Measurements from ENCODE around the genes ARPC5, APOBEC4 and C1orf21.

GRCh38 chr1:182843081-182843565 is 4.0 kb downstream of the DHX9 start:
- PRO-cap, result no peak

GRCh38 chr1:182953371-182953788 is 414 bp upstream of the SHCBP1L start:
- PRO-cap, result no peak

- PRO-cap, result bidirectional peak, plus-strand start at chr1:183023278, minus-strand start at chr1:183023025
Measured at GRCh38 chr1:183022904-183023125, 405 bp upstream of the LAMC1 start.

DNA sequence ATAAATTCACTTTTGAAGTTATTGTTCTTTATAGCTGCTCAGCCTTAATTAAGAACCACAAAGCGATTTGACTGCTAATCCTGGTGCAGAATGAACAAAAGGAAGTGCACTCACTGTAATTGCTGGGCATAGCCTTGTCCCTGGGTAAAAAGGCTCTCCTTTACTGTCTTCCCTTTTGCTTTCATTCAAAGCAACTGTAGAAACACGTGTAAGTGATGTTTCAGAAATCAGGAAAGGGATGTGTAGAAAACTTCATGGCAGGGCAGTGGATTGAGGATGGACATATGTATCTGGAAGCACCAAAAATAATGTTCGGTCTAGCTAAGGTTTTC is 1.4 kb downstream of the LAMC1 start:
- PRO-cap, result no peak

DNA sequence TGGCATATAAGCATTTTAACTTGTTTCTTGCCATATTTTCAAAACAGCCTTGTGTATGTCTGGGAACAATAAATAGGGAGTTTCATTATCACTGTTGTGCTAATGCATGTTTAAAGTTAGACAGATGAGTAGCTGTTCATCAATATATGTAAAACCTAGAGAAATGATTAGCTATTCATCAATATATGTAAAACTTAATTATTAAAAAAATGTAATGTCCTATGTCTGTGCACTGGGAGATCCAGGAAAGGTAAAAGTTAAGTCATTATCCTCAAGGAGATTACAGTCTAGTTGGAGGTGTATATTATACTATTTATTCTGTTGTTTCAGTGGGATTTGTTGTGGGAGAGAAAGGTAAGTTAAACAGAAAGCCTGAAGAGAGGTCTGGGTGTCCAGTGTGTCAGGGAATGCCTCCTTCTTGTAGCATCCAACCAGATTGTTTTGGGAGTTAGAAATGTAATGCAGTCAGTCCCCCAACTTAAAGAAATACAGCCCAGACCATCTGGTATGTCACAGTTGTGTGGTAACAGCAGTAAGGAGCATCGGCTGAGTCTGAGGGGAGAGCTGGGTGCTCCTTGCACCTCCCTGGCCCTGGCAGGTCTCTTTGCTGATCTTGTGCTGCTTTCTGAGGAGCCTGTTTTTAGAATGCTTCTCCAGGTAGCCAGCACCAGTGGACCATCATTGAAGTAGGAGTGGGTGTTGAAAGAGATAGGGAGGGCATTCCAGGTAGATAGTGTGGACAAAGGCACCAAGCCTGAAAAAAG is 46.2 kb downstream of the LAMC1 start:
- PRO-cap, result no peak

GRCh38 chr1:183137611-183138071 is 48.4 kb upstream of the LAMC2 start:
- PRO-cap, result no peak

DNA sequence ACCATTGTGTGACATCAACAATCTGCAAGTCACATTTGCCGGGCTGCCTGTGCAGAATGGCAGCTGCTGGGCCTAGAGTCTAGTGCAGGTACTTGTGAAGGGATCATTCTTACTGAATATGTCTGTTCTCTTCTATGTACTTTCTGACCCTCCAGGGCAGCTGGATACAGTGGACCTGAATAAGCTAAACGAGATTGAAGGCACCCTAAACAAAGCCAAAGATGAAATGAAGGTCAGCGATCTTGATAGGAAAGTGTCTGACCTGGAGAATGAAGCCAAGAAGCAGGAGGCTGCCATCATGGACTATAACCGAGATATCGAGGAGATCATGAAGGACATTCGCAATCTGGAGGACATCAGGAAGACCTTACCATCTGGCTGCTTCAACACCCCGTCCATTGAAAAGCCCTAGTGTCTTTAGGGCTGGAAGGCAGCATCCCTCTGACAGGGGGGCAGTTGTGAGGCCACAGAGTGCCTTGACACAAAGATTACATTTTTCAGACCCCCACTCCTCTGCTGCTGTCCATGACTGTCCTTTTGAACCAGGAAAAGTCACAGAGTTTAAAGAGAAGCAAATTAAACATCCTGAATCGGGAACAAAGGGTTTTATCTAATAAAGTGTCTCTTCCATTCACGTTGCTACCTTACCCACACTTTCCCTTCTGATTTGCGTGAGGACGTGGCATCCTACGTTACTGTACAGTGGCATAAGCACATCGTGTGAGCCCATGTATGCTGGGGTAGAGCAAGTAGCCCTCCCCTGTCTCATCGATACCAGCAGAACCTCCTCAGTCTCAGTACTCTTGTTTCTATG is 43.5 kb upstream of the LAMC2 start:
- PRO-cap, result no peak

DNA sequence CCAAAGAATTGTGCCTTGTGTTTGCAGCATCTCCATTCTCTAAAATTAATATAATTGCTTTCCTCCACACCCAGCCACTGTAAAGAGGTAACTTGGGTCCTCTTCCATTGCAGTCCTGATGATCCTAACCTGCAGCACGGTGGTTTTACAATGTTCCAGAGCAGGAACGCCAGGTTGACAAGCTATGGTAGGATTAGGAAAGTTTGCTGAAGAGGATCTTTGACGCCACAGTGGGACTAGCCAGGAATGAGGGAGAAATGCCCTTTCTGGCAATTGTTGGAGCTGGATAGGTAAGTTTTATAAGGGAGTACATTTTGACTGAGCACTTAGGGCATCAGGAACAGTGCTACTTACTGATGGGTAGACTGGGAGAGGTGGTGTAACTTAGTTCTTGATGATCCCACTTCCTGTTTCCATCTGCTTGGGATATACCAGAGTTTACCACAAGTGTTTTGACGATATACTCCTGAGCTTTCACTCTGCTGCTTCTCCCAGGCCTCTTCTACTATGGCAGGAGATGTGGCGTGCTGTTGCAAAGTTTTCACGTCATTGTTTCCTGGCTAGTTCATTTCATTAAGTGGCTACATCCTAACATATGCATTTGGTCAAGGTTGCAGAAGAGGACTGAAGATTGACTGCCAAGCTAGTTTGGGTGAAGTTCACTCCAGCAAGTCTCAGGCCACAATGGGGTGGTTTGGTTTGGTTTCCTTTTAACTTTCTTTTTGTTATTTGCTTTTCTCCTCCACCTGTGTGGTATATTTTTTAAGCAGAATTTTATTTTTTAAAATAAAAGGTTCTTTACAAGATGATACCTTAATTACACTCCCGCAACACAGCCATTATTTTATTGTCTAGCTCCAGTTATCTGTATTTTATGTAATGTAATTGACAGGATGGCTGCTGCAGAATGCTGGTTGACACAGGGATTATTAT is 41.3 kb upstream of the LAMC2 start:
- PRO-cap, result no peak

GRCh38 chr1:183200358-183200785 is 14.3 kb downstream of the LAMC2 start:
- PRO-cap, result no peak

DNA sequence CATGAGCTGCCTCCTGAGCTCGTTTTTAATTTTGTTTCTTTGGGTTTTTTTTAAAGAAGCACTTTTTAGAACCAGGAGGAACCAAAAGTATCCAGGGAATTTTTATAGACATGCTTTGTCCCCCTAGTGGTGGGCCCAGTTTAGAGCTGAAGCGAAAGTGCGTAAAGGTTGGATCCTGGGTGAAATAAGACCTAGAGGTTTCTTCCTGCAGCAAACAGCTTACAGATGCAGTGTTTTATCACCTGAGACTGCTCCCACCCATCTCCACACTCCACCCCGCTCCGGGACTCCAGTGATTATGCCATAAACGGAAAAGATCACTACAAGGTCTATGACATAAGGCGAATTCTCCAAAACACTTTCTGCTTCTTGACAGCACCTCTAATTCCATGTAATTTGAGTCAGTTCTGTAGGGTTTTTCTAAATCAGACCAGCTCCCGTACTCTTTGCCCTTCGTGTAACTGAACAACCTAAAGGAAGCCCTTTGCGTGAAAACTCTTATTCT is 49.0 kb downstream of the LAMC2 start:
- PRO-cap, result no peak

DNA sequence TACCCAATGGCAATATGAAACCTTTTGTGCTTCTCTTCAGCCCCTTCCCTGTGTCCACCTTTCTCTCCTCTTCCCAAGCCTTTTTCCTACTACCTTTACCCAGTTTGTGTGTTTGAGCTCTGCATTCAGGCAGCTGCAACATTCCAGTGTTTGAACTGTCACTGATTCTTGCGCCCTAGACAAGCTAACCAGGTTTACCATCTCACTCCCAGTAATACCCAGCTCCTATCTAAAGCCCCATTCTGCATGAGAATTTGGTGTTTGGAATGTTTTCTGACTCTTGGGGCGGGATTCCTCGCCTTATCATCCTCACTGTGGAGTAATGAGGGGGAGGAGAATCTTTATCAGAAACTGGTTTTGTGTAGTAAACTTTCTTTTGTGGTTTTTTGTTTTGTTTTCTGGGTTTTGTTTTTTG is 36.5 kb downstream of the NCF2 start:
- PRO-cap, result no peak

- PRO-cap, result no peak
Measured at GRCh38 chr1:183593343-183593936, 3.2 kb upstream of the NCF2 start.

DNA sequence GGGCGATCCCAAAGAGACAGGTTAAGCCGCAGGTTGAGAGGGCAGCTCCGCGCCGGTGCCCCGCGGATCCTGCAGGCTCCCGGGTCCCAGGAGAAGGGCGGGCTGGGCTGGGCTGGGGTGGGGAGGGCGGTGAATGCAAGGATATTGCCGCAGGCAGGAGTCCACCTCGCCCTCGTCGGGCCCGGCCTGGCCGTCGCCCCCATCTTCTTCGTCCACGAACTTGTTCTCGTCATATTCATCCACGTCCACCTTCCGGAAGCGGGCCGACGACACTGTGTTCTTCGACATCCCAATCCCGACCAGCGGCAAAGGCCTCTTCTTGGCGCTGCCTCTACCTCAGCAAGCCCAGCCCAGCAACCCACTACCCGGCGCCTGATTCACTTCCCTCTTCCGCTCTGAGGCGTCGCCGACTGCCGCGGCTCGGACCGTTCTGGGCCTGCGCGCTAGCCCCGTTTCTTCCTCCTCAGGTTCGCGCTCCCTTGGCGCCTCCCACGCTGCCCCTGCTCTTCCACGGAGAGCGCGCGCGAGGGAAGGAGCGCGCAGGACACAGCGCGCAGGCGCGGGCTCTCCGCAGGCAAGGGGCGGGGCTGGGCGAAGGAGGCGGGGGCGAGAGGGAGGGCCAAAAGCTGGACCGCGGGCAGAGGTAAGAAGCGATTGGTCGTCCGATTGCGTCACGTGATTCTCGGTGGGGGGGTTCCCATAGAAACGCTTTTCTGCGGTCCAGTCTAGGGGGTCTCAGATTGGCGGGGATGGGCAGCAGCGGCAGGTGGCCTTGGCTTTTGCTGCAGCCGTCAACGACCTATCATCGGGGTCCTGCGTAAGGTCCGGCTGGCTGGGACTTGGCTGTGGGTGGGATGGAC is at the start of gene ARPC5:
ARPC5 (minus strand) TSS at position 412 of the 860 bp plus-strand sequence.
- PRO-cap, result bidirectional peak, plus-strand start at position 738 of the sequence, minus-strand start at position 398 of the sequence

DNA sequence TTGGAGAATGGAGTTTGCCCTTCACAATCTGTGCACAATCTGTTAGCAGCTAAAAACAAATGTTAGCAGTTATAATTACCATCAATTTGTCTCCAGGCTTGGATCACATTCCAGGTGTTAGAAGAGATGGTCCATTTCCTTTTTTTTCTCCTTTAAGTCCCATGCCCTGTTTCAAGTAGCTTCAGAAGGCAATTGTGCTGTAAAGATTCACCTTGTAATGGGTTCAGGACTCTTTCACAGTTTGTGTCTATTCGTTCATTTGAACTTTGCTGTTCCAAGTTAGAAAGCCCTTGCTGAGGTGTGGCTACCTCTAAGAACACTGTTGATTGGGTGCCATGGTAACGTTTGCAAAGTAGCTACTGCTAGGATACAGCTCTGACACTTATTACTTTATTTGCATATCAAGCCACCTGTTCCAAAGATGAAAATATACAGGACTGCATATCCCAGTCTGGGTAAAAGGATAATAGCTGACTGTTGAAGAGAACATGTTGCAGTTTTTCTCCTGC is at the start of gene APOBEC4:
APOBEC4 (minus strand) TSS at position 324 of the 509 bp plus-strand sequence.
- PRO-cap, result no peak

- PRO-cap, result no peak
Measured at GRCh38 chr1:183867029-183867531, 62.2 kb downstream of the RGL1 start.

DNA sequence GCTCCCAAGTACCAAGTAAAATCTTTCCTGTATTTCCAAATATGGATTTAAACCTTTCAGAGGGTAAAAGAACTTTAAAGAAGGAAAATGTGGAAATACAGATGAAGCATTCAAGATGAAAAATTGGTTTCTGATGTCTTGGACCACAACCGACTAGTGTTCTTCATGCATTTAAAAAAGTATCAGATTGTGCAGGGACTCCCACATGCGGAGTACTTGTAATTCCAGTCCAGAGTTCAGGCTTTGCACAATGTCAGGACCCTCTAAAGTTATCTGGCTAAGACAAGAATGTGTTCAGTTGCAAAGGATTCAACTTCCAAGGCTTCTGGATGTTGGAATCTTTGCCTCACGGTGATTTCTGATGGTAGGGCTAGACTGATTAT is 66.7 kb downstream of the RGL1 start:
- PRO-cap, result no peak

DNA sequence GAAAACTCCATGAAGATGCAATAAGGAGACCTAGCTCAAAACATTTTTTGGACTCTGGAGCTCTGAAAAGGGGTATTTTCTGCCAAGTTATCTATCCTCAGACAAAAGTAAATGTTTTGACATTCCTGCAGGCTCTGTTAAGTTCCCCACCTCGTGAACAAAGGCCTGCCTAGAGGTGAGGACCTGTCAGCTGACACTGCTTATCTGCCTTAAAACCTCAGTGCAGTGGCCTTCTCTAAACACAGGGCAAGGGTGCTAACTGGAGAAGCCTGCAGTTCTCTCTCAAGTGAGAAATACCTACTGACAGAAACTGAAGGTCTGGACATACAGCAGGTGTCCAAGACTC is 41.1 kb downstream of the COLGALT2 start:
- PRO-cap, result no peak

GRCh38 chr1:184191126-184191795 is 139.7 kb downstream of the TSEN15 start:
- PRO-cap, result no peak

GRCh38 chr1:184386611-184387424 is at the start of gene C1orf21:
Gene C1orf21 (plus strand): TSS chr1:184387029.
- PRO-cap, result bidirectional peak, plus-strand start at chr1:184387061, minus-strand start at chr1:184386675

GRCh38 chr1:184492628-184492918 is 105.7 kb downstream of the C1orf21 start:
- PRO-cap, result no peak

Data from neuron (in vitro differentiated cells).